Karpas-422 (cell line): ENCODE results near the gene NBPF14.

- PRO-cap: bidirectional peak, plus-strand start at chr1:146052538, minus-strand start at chr1:146052244
- RAMPAGE, long total RNA: no peak
These were observed 30.2 kb upstream of the HJV start for GRCh38 chr1:146051465-146052330.

- PRO-cap: no peak
- RAMPAGE, long total RNA: no peak
These were observed 2.2 kb downstream of the NBPF12 start for GRCh38 chr1:146940365-146940629.

DNA sequence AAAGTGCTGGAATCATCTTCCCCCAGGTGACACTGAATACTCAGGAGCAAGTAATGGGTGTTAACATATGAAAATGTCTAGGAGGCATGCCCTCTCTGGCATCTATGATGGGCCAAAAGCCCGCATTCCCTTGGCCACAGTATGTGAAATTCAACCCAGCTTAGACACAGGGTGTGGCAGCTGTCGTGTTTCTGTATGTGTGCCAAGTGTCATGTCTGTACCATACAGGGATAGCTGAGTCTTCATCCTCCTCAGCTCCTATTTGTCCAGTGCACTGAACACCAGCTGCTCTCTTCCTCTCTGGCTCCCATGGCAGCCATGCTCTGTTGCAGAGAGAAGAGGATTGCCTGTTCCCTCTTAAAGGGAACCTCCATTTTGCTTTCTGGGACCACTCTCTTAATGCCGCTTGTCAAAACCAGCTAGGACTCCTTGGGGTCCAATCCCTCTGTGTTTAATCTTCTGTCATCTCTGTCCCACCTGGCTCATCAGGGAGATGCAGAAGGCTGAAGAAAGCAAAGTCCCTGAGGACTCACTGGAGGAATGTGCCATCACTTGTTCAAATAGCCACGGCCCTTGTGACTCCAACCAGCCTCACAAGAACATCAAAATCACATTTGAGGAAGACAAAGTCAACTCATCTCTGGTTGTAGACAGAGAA lies 32.7 kb downstream of the NBPF12 start:
- PRO-cap: no peak
- RAMPAGE, long total RNA: no peak

DNA sequence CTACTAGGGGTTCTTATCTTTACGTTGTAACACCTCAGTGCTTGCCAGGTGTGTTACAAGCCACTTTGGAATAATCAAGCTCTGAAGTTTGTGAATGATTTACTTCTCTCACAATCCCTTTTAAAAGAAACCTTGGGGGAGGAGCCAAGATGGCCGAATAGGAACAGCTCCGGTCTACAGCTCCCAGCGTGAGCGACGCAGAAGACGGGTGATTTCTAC lies 118.3 kb upstream of the BCL9 start:
- PRO-cap: no peak
- RAMPAGE, long total RNA: no peak

DNA sequence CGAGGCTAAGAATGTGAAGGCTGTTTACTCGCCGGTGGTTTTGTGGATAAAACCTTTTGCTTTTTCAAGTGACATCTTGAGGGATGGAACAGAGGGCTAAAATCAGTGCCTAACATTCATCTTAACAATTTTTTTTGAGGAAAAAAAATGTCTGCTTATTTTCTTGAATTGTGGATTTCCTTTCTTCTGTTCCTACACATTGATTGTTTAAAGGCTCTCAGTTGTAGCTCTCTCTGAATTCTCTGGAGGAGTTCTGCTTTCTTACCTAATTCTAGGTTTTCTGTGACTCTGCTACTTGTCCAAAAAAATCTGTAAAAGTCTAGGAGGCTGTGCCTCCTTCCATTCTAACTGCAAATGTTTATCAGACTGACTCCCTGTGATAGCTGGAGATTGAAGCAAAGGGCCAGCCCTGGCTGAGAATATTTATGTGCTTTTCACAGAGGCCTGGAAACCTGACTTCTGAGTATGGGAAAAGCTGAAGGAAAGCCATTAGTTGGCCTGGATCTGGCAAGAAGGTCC lies 1.8 kb downstream of the BCL9 start:
- PRO-cap: no peak
- RAMPAGE, long total RNA: no peak

GRCh38 chr1:147612376-147613395 lies 57.6 kb downstream of the ACP6 start:
- PRO-cap: no peak
- RAMPAGE, long total RNA: no peak

- PRO-cap: no peak
- RAMPAGE, long total RNA: no peak
These were observed 21.7 kb downstream of the GJA5 start for GRCh38 chr1:147738756-147739107.

- PRO-cap: no peak
- RAMPAGE, long total RNA: no peak
These were observed 102.9 kb downstream of the NBPF11 start for GRCh38 chr1:148049064-148049628.

DNA sequence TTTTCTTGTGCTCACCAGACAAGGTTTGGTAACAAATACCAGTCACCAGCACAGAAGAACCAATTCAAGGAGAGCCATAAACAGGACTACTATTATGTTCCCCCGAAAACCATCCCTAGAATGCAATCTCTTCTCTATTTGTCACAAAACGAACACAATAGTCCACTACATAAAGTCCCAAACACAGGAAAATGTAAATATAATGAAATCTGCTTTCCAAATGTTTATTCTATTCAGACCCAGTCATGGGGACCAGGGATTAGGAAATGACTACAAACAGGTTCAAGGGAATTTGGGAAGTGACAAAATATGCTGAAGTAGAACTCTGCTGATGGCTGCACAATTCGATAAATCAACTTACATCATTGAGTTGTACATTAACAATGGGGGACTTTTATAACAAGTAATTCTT lies 12.9 kb downstream of the NBPF11 start:
- PRO-cap: no peak
- RAMPAGE, long total RNA: no peak

DNA sequence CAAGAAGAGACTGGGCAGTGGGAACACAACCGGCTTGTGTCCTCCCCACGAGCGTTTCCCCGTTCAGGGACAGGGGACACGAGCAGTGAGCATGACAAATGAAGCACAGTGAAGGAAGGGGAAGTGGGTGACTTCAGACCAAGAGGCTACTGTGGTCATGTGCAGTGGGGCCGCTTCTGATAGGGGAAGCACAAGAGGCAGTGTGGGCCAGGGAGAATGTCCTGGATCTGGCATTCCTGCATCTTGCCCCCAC lies 155.5 kb upstream of the NBPF11 start:
- PRO-cap: no peak
- RAMPAGE, long total RNA: no peak

GRCh38 chr1:148308878-148309077 lies 156.7 kb upstream of the NBPF11 start:
- PRO-cap: no peak
- RAMPAGE, long total RNA: no peak

DNA sequence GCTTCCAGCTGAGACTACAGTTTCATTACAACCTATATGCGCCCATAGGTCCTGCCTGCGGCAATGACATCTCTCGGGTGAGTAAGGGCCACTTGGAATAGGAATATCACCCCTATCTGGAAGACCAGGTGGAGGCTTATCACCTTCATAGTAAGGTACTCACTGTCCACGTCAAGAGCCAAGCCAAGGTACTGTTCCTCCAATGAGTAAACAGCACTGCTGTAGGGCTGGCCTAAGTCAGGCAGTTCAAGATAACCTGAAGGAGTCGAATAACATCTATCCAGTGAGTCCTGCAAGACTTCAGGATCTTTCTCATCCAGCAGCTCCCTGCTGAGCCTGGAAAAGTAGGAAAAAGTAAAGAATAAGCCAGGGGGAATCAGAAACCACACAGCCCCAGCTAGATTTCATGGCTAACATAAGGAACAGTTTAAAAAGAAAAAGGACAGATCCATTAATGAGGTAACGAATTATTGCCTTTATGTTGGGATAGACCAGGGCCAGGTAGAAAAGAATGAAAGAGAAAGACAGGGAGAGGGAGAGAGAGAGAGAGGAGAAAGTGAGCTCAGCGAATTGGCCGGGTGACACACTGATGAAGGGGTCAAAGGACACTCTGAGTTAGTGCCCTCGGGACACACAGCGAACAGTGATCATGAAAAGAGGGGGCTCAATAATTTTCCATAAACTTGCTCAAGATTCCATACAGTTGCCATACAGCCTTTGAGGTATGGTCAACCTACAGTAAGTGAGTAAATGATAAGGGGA lies 51.6 kb upstream of the PPIAL4G start:
- PRO-cap: no peak
- RAMPAGE, long total RNA: no peak

- PRO-cap: no peak
- RAMPAGE, long total RNA: no peak
These were observed at the start of gene NBPF14 for GRCh38 chr1:148595663-148596178. NBPF14 (minus strand) TSS chr1:148596011.

DNA sequence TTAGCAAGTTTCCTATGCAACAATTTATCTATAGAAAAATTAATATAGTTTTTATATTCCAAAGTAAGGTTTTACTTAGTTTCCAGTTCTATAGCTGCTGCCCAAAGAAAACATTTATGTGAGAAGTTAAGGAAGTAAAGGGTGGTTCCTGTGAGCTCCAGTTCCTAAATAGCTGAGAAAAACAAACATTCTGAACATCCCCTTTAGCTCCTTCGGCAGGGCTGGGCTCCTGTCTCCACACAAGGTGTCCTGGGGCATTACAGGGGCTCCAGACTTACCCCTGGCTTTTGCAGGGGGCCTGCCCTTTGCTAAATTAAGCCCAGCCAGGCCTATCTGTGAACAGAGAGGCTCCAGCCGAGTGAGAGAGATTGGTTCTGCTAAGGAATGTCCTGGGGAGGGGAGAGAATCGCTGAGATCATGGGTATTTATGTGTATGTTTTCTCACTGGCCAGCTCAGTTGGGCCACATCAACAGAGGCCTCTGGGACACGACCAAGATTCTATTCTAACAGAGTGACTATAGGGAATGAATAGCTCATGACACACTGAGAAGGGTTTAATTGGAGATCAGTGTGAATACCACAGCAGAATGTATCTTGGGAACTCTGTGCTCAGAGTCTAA lies 72.6 kb downstream of the PDE4DIP start:
- PRO-cap: no peak
- RAMPAGE, long total RNA: no peak

DNA sequence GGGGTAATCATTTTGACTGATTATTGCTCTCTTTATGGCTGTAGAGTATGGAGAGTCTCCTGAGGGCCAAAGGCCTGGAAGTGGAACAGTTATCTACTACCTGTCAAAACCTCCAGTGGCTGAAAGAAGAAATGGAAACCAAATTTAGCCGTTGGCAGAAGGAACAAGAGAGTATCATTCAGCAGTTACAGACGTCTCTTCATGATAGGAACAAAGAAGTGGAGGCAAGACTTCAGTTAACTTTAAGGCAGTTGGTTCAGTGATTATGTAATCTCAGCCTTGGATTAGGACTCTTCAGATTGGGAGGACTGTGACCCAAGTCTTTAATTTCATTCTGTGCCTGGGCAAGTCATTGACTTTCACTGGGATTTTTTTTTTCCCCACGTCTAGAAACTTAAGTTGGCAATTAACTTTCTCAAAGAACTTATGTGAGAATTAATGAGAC lies 123.5 kb downstream of the PDE4DIP start:
- PRO-cap: no peak
- RAMPAGE, long total RNA: no peak

DNA sequence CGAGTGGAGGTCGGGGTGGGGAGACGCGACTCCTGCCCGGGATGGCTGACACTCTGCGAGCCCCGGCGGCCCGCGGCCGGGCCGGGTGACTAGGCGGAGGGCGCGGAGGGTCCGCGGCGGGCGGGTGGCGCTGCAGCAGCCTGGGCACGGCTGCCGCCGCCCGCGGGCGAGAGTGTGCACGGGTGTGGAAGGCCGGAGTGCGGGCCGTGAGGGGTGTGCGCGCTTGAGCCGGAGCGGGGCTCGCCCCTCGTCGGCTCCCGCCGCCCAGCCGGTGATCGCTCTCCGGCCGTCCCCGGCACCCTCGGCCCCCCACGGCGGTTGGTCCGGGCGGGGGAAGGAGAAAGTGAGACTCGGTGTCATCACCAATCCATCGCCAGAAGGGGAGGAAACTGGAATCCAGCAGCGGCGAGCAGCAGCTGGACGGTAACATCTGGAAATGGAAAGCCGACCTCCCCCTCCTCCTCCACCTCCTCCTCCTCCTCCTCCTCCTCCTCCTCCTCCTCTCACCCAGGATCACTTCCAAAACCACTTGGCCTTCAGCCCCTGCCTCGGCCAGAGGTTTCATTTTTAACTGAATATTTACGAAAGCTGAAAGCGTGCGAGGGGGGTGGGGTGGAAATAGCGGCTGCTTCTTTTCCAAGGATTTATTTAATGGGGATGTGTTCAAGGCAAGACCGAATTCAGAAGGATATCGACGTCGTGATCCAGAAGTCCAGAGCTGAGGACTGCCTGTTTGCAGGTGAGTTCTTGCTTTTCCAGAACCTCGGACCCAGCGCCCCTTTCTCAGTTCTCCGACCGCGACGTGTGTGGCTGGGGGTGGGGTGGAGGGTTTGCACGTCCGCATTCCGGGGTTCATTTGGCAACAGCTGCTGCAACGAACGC lies 23.4 kb downstream of the PPIAL4C start:
- PRO-cap: bidirectional peak, plus-strand start outside the sequence, minus-strand start at position 808 of the sequence
- RAMPAGE, long total RNA: no peak

GRCh38 chr1:149636132-149637441 lies 52.9 kb downstream of the PPIAL4C start:
- PRO-cap: bidirectional peak, plus-strand start at chr1:149636760, minus-strand start at chr1:149636457
- RAMPAGE, long total RNA: no peak

- PRO-cap: no peak
- RAMPAGE, long total RNA: no peak
These were observed 6.3 kb upstream of the MTMR11 start for GRCh38 chr1:149942661-149943751.

GRCh38 chr1:149947043-149947416 lies 10.4 kb upstream of the MTMR11 start:
- PRO-cap: no peak
- RAMPAGE, long total RNA: no peak

DNA sequence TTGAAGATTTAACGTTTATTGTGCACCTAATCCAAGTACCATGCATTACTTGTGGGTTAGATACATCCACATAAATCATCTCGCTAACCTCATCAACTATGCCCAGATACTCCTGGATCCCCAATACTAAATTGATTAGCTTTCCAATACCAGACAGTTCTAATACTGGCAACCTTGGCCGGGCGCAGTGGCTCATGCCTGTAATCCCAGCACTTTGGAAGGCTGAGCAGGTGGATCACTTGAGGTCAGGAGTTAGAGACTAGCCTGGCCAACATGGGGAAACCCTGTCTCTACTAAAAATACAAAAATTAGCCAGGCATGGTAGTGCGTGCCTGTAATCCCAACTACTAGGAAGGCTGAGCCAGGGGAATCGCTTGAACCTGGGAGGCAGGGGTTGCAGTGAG lies 15.4 kb downstream of the OTUD7B start:
- PRO-cap: no peak
- RAMPAGE, long total RNA: no peak